Mesenchymal stem cell of the bone marrow (primary cell): ENCODE measurements around a stretch of chr5.

DNA sequence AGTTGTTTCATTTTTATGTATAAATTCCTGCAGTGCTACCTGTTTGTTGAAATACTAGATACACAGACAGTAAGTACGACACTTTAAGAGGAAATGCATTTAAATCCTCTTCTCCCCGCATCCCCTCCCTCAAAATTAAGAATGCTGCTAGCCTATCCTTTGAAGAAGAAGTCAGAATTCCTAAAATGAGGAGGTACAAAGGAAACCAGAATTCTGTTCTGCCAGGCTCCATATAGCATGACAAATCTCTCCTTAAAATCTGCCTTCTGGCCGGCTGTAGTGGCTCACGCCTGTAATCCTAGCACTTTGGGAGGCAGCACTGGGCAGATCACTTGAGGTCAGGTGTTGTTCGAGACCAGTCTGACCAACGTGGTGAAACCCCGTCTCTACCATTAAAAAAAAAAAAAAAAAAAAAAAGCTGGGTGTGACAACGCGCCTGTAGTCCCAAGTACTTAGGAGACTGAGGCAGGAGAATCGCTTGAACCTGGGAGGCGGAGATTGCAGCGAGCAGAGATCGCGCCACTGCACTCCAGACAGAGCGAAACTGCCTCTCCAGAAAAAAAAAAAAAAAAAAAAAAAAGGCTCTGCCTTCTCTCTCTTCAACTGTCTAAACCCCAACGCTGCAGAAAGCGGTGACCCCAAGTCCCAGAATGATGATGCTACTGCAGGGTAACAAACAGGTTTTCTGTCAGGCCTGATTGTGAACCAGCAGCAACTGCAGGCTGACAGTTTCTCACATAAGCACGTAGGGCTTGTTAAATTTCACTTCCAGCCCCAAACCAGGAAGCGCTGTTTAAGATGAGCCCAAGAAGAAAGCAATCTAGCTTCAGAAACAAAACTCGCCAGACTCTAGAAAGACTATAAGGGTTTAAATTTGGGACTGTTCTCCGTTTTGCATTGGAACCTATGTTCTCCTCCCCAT, 1.1 kb upstream of the CAST start:
- CAGE, long polyA plus RNA: no peak

DNA sequence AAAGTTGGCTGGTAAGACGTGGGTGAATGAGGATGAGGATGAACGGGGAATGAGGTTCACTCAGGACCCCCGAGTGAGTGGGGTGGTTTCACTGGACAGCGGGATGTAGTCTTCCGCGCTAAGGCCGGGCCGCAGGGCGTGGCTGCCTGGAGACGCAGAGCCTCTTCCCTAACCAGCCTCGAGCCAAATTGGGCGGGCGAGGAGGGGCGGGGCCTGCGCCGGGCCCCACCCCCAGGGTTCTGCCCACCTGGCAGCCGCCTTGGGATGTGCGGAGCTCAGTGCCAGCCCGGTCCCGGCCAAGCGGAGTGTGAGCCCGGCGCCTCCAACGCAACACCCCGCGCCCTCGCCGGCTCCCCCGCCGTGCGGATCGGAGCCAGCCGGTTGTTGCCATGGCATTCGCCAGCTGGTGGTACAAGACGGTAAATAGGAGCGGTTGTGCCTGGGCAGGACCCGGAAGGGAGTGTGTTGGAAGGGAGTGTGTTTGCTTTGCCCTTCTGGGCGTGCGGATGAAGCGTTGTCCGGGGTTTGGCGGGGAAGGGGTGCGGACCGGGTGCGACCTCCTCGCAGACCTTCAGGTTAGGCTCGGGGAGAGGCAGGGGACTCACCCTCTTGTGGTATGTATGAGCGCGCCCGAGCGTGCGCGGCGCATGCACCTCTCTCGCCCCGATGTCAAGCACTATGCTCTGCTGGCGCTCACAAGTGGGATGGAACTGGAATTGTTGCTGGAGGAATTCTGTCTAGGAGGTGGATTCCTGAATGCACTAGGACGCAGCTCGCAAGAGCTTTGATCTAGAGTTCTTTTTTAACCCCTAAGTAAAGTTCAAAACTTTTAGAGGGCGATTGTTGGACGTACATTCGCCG, 802 bp downstream of the CAST start:
- CAGE, long polyA plus RNA: no peak

GRCh38 chr5:96810023-96810274, 2.2 kb upstream of the ERAP1 start:
- CAGE, long polyA plus RNA: no peak

GRCh38 chr5:96879554-96880830, 3.7 kb downstream of the ERAP2 start:
- CAGE, long polyA plus RNA: no peak

DNA sequence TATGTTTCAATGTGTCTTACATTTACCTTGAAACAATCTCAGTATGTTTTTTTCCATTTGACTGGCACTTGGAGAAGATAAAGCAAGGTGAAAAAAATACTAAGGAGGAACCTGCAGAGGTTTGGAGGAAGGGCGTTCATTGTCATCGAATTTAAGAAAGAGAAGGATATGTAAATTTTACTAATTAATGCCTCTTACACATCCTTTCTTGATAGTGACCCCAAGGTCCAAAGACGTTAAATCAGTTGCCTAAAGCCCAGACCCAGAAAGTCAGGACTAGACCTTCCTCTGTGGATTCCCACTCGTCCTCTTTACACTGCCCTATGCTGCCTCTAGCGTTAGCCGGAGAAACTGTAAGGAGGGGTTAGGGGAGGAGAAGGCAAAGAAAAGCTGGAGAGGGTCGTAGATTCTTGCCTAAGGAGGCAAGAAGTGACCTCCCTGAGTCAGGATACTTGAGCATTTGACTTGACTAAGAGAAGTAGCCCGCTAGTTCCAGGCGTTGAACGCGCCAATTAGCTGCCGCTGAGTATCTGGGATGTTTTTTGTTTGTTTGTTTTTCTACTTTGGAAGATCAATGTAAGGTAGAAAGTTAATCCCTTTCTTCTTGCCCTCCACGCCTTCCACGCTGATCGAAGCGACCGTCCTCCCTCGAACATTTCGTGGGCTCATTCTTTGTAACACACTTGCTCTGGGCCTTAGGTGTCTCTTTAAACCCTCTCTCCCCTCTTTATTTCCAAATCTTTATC, 5.3 kb upstream of the RGMB start:
- CAGE, long polyA plus RNA: no peak

- CAGE, long polyA plus RNA: no peak
Measured at GRCh38 chr5:98779160-98780212, 6.0 kb downstream of the RGMB start.

GRCh38 chr5:98803161-98803414, 29.6 kb downstream of the RGMB start:
- CAGE, long polyA plus RNA: no peak

DNA sequence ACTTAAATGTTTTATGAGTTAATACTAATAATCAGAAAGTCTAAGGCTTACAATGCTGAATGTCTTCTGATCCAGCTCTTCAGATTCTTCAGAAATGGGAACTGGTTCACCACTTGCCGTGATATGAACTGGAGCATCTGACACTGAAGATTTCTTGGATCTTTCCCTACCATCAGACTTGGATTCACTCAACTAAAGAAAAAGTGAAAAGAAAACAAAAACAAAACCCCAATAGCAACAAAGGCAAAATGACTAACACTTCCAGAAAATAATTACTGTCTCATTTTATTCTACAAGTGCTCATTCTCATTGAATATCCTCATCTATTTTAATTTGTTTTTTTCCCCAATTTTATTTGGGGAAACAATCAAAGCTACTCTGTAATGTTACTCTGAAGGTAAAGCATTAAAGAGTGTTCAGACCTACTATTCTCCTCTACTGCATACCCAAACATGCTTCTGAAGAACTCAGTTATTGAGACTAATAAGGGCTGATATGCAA, 60.3 kb downstream of the CHD1 start:
- CAGE, long polyA plus RNA: no peak

DNA sequence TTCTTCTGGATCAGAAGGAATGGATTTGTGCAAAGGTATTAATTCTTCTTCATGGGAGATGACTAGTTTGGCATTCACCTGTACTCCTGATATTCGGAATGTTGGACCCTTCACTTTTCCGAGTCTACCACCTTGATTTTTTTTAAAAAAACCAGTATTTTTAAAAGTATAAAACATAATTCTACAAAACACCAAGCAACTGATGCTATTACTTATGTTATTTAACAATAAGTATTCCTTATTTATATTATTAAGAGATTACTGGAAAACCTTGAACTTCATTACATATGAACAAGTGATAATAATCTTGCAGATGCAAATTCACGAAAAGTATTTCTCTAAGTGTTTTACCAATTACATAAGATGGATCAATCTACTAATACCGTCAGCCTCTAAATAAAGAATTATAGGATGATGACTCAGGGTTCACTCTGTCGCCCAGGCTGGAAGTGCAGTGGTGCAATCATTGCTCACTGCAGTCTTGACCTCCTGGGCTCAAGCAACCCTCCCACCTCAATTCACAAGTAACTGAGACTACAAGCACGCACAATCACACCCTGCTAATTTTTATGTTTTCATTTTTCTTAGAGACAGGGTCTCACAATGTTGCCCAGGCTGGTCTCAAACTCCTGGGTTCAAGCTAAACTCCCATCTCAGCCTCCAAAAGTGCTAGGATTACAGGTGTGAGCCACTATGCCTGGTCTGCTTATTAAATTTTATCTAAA, 56.2 kb downstream of the CHD1 start:
- CAGE, long polyA plus RNA: no peak

DNA sequence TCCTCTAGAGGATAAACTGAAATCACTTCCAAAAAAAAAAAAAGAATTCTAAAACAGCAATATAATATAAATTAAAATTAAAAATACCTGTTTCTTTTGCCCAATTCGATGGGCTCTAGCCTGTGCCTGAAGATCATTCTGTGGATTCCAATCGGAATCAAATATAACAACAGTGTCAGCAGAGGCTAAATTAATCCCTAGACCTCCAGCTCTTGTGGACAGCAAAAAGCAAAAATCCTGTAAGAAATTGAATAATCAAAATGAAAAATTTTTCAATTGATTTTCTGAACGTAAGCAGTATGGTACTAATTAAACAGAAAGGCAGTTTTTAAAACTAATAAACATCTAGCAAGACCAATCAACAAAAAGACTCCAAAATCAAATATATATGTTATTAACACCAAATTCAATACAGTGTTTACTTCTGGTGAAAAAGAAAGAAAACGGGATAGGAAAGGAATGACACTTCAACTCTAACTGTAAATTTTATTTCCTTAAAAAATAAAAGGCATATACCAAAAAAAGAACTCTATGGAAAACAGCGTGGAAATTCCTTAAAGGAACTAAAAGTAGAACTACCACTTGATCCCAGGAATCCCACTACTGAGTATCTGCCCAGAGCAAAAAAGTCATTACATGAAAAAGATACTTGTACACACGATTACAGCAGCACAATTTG, 45.7 kb downstream of the CHD1 start:
- CAGE, long polyA plus RNA: no peak

DNA sequence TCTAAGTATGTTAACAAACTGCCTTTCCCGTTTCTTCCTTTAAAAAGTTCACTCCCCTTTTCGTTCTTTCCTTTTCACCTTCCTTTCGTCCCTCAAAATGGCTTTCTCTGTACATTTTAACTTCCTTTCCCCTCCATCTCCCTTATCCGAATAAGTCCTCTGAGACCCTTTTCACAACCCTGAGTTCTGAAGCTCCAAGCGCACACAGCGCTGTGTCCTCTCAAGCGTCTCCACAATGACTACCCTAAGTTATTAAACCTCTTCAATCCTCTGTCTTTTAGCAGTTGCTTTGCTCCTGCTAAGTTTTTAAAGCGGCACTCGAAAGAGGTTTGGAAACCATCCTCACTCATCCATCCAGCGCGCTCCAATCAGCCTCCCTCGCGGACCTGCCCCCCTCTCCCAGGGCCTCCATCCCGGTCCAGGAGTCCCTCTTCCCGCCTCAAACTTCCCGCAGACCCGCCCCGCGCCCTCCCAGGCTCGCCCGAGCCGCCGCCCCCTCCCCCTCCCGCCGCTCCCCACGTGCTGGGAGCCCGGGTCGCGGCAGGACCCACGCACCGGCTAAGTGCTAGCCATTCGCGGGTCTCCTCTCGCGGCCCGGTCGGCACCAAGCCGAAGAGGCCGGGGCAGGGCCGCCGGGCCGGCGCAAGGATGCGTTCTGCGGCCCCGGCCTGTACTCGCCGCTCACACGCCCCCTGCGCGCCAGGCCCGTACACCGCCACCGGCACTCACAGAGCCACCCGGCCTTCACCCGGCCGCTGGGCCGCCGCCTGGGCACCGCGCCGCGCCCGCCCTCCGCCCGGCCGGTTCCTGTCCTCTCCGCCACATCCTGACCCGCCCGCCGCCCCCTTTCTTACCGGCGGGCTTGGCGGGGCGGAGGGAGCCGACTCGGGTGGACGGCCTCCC, 871 bp downstream of the CHD1 start:
- CAGE, long polyA plus RNA: no peak

- CAGE, long polyA plus RNA: no peak
Measured at GRCh38 chr5:98930090-98930398, 1.2 kb upstream of the CHD1 start.

GRCh38 chr5:99037799-99038291, 109.0 kb upstream of the CHD1 start:
- CAGE, long polyA plus RNA: no peak

DNA sequence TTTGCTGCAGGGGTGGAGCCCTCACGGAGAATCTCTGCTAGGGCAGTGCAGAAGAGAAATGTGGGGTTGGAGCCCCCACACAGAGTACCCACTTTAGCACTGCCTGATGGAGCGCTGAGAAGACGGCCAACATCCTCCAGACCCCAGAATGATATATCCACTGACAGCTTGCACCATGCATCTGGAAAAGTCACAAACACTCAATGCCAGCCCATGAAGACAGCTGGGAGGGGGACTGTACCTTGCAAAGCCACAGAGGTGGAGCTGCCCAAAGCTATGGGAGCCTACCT, 426.3 kb upstream of the FAM174A start:
- CAGE, long polyA plus RNA: no peak

DNA sequence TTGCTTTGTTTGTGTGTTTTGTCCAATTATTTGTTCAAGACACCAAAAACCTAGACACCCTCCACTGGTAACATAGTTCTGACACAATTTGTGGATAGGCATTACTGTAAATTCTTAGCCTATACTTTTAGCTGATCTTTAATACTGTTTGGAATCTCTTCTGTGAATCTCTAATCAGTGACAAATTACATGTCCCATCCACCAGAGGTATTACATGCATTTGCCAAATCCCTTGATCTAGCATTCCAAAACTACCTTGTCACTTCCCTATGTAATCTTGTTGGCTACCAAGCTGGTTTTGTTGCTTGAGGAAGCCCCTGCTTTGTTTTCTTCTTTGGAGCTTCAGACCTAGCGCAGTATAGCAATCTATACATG, 61.5 kb downstream of the ST8SIA4 start:
- CAGE, long polyA plus RNA: no peak

- CAGE, long polyA plus RNA: no peak
Measured at GRCh38 chr5:102130860-102131370, 165.2 kb downstream of the SLCO4C1 start.

DNA sequence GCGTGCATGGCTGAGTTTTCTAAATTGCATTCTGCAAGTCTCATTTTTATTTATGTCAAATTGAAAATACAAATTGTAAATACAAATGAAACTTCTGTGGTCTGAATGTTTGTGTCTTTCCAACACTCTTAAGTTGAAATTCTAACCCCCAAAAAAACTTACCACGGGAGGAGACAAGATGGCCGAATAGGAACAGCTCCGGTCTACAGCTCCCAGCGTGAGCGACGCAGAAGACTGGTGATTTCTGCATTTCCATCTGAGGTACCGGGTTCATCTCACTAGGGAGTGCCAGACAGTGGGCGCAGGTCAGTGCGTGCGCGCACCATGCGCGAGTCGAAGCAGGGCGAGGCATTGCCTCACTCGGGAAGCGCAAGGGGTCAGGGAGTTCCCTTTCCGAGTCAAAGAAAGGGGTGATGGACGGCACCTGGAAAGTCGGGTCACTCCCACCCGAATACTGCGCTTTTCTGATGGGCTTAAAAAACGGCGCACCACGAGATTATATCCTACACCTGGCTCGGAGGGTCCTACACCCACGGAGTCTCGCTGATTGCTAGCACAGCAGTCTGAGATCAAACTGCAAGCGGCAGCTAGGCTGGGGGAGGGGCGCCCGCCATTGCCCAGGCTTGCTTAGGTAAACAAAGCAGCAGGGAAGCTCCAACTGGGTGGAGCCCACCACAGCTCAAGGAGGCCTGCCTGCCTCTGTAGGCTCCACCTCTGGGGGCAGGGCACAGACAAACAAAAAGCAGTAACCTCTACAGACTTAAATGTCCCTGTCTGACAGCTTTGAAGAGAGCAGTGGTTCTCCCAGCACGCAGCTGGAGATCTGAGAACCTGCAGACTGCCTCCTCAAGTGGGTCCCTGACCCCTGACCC, 83.8 kb upstream of the PAM start:
- CAGE, long polyA plus RNA: no peak

GRCh38 chr5:102865112-102865545, 110.0 kb downstream of the PAM start:
- CAGE, long polyA plus RNA: no peak

DNA sequence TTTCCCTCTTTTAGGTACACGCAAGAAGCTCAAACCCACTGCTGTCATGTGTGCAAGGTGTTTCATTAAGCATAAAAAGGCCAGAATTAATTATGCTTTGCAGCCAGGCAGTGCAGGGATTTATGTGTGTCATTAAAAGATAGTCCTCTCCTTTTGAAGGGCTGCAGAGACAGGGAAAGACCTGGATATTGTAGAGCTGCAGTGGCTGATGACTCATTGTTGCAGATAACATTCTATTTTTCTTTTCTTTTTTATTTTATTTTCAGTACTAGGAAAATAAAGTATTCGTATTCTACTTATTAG, 112.9 kb downstream of the PAM start:
- CAGE, long polyA plus RNA: no peak

GRCh38 chr5:102926503-102926806, 171.3 kb downstream of the PAM start:
- CAGE, long polyA plus RNA: no peak